ENCODE results near the genes PIANP, C1RL and CLSTN3.

DNA sequence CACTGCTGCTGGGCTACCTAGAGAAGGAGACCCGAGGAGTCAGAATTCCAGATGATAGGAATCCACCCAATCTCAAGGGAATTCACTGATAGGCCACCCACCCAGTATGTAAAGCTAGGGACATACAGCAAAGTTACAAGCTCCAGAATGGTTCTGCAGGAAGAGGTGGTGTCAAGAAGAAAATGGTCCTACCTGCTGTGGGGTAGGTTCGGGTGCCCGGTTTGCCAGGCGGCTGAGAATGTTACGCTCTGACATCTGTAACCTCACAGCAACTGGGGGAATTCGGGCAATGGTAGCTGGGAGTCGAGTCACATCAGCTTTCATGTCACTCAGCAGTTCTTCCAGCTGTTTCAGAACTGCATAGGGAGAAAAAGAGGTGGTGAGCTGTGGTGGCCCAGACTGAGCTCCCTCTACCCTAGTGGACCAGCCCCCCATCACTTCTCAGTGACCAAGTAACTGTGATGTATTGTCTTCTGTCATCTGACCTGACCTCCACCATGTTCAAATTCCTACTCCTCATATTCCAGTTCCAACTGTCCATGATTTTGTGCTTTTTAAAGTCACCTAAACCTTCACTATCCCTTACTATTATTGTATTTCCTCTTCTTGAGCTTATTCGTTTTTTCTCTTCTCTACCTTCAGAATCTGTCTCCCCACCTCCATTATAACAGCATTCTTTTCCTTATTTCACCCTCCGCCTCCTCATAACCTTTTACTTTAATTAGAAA, 2.8 kb upstream of the NOP2 start:
- PRO-cap: no peak

DNA sequence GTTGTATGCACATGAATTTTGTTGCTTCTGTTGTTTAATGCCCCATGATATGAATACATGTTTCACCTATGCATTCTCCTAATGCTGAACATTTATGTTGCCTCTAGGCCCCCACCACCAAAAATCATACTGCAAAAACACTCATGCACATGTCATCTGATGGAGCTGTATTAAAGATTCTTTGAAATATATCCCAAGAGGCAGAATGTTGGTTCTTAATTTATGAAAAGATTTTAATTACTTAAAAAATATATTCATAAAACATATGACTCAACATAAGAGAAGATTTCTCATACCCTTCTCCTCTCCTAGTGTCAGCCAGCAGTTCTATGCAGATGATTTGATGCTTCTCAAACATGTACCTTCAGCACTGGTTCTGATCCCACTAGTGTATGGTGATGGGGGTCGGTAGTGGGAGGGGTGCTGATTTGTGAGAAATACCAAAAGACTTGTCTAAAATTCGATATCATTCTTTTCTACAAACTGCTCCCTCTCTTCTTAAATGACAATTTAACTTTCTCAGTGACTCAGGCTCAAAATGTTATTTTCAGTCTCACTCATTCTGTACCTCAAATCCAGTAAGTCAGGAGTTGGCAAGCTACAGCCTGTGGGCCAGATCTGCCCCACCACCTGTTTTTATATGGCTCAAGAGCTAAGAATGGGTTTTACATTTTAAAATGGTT, 6.3 kb upstream of the NOP2 start:
- PRO-cap: no peak

- PRO-cap: no peak
Observed at GRCh38 chr12:6591923-6592785, 15.0 kb downstream of the CHD4 start.

GRCh38 chr12:6606098-6606983, 838 bp downstream of the CHD4 start:
- PRO-cap: unidirectional peak, plus-strand start at chr12:6606907

DNA sequence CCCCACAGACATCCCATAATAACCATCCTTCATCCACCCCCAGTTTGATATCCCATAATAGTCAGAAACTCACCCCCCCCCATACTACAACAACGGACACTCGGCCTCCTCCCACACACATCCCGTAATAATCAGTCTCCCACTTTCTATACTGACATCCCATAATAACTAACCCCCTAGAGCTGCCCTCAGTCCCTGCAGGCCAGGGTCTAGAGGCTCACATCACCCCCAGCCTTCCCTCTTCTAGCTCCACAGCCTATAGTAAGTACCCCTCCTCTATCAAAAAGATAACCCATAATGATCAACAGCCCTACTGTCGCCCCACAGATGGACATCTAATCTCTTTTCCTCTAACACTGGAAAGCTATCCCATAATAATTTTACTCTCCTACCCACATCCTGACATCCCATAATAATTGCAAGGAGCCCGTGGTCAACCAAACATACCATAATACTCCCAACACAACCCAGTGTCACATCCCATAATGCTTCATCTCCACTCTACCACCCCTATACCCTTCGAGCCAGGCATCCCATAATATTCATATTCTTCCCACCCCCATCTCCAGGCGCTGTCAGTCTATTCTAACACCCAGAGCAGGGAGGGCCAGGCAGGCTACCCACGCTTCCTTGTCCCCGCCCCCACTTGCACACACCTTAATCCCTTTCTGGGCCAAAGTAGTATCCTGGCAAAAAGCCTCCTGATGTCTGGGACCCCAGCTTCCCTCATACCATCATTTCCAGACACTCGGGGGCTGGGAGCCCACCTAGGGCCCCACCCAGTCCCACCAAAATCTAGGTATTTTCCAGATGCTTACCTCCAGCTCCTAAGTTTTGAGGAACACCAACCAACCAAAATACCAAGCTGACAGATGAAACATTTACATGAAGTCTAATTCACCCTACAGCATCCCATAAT, 1.1 kb upstream of the CHD4 start:
- PRO-cap: no peak

DNA sequence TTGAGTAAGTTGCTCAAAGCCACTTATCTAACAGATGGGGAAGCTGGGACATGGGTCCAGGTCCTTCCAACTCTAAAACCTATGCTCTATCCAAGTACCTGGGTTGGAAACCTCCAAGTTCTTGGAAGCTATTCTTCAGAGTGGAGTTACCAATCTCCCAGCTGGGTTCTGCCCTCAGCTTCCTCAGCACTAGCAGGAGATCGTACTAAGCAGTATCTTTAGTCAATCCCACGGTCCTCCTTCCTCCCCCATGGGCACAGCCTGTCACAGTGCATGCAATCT, 5.3 kb upstream of the LPAR5 start:
- PRO-cap: no peak

DNA sequence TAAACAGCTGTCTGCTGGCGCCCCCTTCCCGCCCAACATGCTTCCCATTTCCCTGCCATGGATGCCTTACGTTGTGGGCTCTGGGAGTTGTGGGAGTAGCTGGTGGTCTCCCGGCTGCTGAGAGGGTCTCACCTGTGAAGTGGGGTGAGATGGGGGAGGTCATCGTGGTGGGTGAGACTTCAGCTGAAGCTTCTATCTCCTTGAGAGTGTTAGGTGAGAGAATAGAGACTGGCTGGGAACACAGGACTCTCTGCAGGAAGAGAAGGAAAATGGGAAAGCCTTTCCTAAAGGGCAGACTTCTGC, 2.2 kb downstream of the ACRBP start:
- PRO-cap: no peak

DNA sequence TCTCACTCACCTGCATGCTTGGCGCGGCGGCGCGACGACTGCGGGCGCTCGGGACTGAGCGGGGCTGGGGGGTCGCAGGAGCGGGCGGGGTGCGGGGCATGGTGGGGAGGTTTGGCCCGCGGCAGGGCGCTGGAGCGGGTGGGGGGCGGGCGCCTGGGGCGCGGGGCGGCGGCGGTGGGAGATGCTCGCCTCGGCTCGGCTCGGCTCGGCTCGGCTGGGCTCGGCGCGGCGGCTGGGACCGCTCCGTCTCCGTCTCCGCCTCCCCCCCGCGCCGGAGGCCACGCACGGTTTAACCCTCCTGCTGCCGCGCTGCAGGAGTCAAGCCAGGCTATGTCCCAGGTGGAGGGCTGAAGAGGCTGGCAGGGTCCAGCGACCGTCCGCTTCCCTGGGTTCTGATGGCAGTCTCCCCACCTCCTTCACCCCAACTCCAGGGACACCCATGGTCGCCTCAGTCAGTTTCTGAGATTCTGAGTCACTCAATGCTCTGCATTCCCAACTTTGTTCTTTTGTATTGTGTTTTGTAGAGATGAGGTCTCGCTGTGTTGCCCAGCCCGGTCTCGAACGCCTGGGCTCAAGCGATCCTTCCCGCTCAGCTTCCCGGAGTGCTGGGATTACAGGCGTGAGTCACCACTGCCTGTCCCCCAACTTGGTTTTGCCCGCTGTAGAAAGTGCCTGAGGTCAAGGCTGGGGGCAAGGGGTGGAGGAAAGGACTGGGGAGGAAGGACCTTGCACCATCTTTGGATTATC, at the start of gene PIANP:
PIANP (minus strand) TSS at position 212 of the 747 bp plus-strand sequence.
- PRO-cap: no peak

GRCh38 chr12:6765373-6765981, 686 bp upstream of the PTMS start:
- PRO-cap: no peak

GRCh38 chr12:6850535-6851190, 423 bp downstream of the CDCA3 start:
- PRO-cap: no peak

GRCh38 chr12:6935346-6936015, 7.7 kb downstream of the ATN1 start:
- PRO-cap: no peak

DNA sequence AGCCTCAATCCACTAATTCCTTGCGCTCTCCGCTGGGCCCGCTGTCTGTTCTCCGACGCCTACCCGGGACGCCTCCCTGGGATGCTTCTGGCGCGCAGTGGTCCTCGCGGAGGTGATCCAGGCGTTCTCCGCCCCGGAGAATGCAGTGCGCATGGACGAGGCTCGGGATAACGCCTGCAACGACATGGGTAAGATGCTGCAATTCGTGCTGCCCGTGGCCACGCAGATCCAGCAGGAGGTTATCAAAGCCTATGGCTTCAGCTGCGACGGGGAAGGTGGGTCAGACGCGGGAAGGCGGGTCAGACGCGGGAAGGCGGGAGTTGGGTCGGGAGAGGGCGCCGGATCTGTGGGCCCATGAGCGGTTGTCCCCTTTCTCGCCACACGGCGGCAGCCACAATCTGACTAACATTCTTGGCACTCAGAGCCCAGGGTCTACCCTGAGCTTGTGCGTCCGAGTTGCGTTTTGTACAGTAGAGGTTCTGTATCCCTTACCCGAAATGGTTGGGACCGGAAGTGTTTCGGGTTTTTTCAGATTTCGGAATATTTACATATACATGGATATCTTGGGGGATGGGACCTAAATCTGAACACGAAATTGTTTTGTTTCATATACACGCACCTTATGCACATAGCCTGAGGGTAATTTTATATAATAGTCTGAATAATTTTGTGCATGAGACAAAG, 698 bp downstream of the C12orf57 start:
- PRO-cap: bidirectional peak, plus-strand start at position 283 of the sequence, minus-strand start at position 244 of the sequence

GRCh38 chr12:6957649-6958199, 6.6 kb downstream of the PTPN6 start:
- PRO-cap: no peak

- PRO-cap: no peak
Observed at GRCh38 chr12:7065073-7065428, 4.5 kb downstream of the C1S start.

GRCh38 chr12:7071943-7072529, 11.5 kb downstream of the C1S start:
- PRO-cap: no peak

DNA sequence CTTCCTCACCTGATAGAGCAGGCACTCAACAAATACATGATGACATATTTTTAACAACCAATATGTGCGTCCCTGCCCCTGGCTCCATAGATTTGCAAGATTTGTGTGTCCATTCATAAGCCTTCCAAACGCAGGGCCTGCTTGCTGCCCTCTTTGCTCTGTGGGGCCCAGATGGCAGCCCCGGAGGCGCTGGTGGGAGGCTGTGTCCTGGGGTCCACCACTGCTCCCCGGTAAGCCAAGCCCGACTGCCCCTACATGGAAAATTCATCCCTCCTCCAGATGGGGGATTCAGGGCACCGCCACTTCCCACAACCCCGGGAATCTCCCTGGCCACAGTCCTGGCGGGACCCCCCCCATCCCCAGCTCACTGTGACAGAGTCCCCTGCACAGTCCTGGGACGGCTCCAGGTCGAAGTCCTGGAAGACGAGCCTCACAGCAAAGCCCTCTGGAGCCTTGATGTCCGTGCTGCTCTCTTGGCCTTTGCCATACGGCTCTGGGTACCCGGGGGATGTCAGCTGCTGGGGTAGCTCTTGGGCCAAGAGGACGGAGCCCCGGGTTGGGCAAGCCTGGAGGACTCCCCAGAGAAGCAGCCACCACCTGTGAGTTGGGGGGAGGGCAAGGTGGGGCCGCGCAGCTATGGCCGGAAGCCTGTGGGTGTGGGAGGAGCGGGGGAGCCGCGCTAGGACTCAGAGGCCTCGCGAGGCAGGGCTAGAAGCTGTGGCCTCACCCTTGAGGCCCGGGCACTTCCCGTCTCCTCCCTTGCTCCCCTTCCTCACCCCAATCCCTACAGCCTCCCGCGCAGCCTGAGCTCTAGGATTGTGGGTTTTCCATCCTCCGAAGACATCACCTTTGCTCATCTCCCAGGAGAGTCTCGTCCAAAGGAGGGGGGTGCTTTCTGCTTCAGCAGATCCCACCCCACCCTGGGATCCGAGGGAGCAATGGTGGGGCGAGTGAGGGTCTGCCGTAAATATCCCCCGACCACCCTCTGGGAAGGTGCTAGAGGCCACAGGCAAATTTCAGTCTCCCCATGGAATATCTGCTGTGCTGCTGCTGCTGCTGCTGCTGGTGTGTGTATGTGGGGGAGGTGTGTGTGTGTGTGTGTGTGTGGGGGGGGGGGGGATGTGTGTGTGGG, 765 bp downstream of the C1RL start:
- PRO-cap: bidirectional peak, plus-strand start at position 689 of the sequence, minus-strand start at position 487 of the sequence

GRCh38 chr12:7109015-7109464, at the start of gene C1RL:
Gene C1RL, minus strand, starts transcription at chr12:7109214.
- PRO-cap: unidirectional peak, minus-strand start at chr12:7109214

- PRO-cap: bidirectional peak, plus-strand start at chr12:7130409, minus-strand start at chr12:7130275
Observed at GRCh38 chr12:7129580-7130563, at the start of gene CLSTN3. Gene CLSTN3, plus strand, starts transcription at chr12:7130371.

- PRO-cap: no peak
Observed at GRCh38 chr12:7135876-7136611, 5.9 kb downstream of the CLSTN3 start.

DNA sequence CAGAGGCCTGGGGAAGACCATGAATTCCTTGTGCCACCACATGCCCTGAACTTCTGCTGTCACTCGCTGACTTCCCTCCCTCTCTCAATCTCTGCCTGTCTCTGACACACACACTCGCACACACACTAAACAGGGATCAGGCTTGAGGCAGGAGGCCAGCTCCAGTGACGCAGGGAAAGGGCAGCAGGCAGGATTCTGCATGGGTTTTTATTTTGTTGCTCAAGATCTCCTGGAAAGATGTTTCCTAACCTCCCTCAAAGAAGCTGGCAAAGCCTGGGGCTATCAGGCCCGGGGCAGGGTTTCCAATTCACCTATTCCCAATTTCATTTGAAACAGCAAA, 27.7 kb upstream of the PEX5 start:
- PRO-cap: no peak

All from ascending aorta (tissue), 1 donor.